SEM (cell line): ENCODE measurements around the genes CEMIP and STARD5.

- PRO-cap = no peak
These were observed 15.2 kb downstream of the IREB2 start for GRCh38 chr15:78453174-78453716.

DNA sequence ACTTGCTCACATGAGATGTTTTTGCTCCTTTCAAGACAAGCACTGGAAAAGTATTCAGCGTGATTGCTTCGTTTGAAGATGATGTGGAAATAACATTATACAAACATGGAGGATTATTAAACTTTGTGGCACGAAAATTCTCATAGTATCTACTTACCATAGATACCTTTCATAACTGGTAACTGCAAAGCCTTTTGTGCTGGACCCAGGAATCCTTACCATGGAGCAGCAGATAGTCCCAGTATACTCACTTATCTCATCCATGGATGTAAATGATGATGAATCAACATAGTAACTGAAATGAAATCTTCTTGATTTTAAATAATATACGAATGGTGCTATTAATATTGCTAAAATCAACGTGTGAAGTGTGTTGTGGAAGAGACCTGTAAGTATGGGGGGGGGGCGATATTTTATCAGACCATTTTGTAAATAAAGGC, 9.4 kb upstream of the HYKK start:
- PRO-cap = no peak

DNA sequence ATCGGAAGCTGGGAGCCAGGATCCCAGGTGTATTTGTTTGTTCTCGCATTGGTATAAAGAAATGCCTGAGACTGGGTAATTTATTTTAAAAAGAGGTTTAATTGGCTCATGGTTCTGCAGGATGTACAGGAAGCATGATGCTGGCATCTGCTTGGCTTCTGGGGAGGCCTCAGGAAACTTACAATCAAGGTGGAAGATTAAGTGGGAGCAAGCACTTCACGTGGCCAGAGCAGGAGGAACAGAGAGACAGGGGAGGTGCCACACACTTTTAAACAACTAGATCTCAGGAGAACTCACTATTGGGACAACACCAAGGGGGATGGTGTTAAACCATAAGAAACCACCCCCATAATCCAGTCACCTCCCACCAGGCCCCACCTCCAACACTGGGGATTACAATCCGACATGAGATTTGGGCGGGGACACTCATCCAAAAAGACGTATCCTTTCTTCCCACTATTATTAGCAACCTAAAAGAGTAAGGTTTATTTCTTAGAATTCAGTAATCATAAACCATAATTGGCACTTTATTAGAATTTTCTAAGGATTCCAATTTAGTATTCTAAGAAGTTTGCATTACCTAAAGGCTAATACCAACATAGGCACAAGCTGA, 5.4 kb upstream of the HYKK start:
- PRO-cap = no peak

- PRO-cap = no peak
These were observed 1.3 kb downstream of the PSMA4 start for GRCh38 chr15:78541480-78541986.

GRCh38 chr15:78720100-78720619, 79.2 kb upstream of the CHRNB4 start:
- PRO-cap = no peak

DNA sequence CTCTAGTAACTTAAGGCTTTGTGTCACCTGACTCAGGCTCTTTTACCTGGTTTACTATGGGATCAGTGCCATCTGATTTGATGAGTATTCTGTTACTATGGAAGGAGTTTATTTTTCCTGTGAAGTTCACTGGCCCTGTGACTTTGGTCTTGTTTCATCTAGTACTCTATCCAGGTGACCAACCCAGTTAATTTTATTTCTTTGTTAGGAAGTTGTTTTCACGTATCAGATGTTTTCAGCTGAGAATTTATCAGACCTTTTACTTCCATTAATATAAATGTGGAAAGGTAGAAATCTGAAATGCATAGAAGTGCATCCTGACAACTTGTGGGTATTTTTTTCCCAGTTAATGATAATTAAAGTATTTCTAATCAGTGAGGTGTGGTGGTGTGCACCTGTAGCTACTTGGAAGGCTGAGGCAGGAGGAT, 9.1 kb downstream of the MORF4L1 start:
- PRO-cap = no peak

GRCh38 chr15:78922702-78923390, 22.0 kb downstream of the CTSH start:
- PRO-cap = no peak

DNA sequence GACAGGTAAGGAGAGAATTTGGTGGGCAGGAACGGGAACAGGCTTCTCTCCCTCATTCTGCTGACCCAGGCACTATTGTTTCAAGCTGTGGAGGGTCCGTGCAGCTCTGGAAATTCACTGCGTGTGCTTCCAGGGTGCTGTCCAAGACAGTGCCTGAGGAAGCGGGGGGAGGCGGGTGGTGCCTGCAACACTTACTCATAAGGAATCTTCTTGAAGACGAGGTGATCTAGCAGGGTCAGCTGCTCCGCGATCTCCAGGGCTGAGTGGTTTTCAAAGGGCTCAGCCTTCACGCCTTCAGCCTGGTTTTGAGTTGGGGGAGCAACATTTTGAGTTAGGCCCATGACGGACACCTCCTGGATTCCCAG, 46.6 kb upstream of the CTSH start:
- PRO-cap = no peak

DNA sequence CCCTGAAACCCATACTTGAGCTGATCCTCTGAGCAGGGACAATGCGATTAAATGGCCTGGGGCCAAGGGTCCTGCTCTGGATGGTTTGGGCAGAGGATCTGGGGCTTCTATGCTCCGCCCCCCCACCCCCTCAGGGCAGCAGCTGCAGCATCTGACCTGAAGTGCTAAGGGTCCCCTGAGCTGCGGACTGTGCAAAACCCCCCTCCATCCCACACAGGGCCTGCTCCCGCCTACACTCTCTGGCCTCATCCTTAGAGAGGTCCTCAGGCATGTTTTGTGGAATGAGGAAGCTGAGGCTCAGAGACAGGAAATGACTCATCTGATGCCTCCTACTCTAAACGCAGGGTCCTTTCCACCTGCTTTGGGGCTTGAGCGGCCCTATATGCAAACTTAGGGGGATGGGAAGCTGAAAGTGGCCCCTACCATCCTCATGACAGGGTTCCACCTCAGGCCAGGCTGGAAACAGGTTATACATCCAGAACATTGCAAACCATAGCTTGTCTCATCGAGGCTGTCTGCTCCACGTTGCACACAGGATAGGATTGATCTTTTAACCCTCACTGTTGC, 59.5 kb upstream of the CTSH start:
- PRO-cap = no peak

GRCh38 chr15:80111227-80111536, 41.6 kb upstream of the FAH start:
- PRO-cap = no peak

DNA sequence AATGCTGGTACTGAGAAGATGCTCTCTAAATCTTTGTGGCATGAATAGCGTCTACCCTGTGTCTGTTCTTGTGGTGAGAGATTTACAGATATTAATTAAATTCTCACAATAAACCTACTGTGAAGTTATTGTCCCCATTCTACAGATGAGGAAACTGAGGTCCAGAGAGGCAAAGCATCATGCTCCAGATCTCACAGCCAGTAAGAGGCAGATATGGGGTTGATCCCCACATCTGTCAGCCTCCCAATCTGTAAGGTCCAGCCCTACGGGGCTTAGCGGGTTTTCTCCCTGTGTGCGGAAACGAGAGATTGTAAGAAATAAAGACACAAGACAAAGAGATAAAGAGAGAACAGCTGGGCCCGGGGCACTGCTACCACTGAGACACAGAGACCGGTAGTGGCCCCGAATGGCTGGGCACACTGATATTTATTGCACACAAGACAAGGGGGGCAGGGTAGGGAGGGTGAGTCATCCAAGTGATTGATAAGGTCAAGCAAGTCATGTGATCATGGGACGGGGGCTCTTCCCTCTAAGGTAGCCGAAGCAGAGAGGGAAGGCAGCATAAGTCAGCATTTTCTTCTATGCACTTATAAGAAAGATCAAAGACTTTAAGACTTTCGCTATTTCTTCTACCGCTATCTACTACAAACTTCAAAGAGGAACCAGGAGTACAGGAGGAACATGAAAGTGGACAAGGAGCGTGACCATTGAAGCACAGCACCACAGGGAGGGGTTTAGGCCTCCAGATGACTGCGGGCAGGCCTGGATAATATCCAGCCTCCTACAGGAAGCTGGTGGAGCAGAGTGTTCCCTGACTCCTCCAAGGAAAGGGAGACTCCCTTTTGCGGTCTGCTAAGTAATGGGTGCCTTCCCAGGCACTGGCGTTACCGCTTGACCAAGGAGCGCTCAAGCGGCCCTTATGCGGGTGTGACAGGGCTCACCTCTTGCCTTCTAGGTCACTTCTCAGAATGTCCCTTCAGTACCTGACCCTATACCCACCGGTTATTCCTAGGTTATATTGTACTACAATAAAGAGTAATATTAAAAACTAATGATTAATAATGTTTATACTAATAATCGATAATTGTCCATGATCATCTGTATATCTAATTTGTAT, 2.8 kb downstream of the FAH start:
- PRO-cap = no peak

GRCh38 chr15:80466946-80467663, 62.9 kb downstream of the ARNT2 start:
- PRO-cap = no peak

GRCh38 chr15:80679790-80680404, 15.2 kb upstream of the ABHD17C start:
- PRO-cap = no peak

DNA sequence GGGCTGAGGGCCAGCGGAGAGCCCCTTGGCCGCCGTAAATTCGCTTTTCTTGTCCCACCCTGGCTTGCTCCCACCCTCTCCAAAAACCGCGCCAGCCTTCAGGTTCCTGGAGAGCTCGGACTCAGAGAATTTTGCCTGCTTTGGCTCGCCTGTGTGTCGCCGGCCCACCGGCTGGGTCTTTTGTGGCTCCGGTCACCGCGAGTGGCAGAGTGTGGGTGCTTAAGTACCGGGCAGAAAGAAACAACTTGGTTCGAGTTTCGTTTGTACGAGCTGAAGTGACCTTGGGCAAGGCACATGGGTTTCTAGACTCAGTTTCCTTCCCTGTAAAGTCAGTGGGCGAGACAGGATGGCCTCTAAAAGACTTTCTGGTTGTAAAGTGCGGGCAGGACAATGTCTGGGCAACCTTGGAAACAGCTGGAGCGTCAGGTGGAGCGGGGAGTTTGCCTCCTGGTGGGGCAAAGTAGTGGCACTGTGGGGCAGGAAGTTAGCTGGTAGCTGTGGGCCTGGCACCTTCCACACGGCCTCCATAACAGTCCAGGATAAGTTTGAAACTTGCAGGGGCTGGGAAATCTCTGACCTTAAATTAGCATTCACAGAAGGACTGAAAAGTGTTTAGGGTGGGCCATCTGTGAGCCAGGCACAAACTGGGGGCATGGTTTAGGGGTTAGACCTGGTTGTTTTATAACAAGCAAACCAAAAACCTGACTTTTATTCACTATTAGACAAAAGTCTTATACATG, 1.2 kb downstream of the ABHD17C start:
- PRO-cap = unidirectional peak, minus-strand start at position 433 of the sequence

GRCh38 chr15:80697329-80698032, 2.4 kb downstream of the ABHD17C start:
- PRO-cap = no peak

DNA sequence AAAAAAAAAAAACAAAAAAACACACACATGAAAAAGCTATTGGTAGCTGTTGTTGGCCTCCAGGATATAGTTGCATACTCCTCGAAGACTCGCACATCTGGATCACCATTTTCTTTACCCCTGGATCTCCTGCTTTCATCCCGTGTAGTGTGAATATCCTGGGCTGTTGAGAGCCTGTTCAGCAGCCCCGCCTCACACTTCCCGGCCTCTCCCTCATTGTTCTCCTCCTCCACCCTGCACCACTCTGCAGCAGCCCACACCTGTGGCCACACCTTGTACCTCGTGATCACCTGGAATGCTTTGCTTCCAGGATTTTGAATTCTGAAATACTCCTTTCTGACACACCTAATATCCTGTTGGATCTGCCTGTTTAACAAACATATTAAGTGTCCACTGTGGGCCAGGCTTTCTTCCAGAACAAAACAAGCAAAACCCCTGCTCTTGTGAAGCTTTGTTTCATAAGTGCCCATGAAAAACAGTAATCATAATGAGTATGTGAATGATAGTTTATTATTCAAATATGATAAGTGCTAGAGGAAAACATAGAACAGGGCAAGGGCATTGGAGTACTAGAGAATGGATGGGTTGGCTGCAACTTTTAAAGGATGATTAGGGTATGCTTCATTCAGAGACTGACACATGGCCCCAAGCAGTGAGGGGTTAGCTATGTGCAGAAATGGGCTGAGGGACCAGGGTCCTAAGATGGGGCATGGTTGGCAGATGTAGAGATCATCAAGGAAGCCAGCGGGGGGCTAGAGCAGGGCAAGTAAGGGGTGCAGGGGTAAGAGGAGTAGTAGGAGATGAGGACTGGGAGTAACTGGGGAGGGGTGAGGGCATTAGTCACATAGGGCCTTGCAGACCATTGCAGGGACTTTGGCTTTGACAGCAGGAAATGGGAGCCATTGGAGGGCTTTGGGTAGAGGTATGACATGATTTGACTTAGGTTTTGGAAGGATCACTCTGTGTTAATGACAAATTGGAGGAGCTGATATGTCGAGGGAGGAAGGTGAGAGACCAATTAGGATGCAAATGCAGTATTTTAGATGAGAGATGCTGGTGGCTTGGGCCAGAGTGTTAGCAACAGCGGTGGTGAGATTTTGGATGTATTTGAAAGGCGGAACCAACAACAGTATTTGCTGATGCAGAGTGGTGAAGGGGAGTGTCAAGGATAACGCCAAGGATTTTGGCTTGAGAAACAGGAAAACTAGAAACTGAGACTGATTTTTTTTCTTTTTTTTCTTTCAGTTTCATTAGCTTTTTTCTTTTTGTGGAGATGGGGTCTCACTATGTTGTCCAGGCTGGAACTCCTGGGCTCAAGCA, 14.8 kb downstream of the ABHD17C start:
- PRO-cap = no peak

DNA sequence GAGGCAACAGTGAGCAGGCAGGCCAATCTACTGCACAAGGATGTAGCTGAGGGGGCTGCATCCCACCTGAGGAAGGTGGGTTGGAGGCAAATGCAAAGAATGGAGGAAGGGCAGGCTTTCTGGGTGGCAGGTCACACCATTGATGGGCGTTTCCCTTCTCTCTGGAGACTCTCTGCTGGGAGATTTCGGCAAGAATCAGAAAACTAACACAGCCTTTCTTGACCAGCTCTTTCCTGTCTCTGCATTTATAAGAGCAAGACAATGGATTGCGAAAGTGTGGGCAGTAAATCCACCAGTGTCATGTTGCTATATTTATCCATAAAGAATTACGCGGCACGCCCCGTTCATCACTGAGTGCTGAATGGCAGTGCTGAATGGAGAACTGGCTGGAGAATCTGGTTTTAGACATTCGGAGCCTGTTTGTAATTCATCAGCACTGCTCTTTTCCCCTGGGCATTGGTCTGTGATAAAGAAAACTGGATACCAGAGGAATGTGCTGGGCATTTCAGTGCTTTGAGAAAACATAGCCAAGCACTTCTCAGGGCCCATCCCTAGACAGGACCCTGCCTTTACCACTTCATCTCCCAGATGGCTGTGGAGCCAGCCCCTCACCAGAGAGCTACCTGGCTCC, 2.0 kb upstream of the CEMIP start:
- PRO-cap = no peak

DNA sequence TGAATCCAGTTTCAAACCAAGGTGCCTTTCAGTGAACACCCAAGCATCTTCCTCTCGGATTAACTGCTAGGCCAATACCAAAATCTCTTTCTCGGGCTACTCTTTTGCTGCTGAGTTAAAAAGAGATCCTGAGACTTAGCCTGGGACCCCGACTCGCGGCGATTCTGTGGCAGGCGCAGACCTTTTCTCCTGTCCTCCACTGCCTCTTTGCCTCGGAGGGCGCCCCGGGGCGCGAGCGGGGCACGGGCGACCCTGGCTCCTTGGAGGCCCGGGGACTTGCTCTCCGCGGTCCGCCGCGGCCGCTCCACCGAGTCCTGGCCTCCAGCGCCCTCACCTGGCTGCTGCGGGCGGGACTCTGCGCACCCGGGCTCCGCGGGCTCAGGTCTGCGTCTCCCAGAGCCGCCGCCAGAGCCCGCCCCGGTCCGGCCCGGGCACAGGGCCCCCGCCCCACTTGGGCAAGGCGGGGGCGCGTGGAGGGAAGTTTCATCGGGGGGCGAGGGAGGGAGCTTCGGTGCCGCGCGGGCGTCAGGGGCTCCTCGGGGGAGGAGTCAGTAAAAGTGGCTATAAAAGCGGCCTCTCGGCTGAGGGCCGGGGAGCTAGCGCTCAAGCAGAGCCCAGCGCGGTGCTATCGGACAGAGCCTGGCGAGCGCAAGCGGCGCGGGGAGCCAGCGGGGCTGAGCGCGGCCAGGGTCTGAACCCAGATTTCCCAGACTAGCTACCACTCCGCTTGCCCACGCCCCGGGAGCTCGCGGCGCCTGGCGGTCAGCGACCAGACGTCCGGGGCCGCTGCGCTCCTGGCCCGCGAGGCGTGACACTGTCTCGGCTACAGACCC, at the start of gene CEMIP:
Gene CEMIP (plus strand): TSS at position 593 of the 833 bp plus-strand sequence.
- PRO-cap = no peak

DNA sequence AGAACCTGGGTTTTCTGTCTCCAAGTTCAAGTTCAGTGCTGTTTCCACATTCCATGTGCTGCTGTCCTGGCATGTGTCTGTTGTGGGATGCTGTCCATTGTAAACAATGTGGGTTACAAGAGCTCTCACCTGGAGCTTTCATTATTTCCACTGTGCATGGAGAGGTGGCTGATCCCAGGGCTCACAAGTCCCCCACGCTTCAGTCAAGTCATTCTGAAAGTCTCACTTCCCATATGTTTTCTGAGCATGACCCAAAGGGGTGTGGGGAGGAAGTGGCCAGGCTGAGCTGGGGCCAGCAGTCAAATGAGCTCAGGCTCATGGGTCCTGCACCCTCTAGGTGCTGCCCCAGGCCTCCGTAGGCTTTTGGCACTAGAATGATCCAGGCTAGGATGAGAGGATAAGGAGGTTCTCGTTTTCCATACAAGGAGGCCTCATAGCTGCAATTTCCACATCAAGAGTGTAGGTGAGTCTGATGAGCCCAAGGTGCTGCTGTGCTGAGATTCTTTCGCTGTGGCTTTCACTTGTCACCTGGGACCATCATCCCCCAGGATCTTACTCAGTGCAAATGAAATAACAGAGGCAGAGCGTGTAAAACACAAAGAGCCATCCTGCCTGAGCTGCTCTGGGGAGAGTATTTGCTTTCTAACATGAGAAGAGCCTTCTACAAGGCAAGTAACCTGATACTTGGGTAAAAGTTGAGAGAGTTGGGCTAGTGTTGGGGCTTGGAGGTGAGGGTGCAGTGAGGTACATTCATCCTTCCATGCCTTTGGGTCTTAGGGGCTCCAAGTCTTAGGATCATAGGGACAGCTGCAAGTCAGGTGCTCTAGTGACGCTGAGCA, 21.9 kb downstream of the STARD5 start:
- PRO-cap = no peak

DNA sequence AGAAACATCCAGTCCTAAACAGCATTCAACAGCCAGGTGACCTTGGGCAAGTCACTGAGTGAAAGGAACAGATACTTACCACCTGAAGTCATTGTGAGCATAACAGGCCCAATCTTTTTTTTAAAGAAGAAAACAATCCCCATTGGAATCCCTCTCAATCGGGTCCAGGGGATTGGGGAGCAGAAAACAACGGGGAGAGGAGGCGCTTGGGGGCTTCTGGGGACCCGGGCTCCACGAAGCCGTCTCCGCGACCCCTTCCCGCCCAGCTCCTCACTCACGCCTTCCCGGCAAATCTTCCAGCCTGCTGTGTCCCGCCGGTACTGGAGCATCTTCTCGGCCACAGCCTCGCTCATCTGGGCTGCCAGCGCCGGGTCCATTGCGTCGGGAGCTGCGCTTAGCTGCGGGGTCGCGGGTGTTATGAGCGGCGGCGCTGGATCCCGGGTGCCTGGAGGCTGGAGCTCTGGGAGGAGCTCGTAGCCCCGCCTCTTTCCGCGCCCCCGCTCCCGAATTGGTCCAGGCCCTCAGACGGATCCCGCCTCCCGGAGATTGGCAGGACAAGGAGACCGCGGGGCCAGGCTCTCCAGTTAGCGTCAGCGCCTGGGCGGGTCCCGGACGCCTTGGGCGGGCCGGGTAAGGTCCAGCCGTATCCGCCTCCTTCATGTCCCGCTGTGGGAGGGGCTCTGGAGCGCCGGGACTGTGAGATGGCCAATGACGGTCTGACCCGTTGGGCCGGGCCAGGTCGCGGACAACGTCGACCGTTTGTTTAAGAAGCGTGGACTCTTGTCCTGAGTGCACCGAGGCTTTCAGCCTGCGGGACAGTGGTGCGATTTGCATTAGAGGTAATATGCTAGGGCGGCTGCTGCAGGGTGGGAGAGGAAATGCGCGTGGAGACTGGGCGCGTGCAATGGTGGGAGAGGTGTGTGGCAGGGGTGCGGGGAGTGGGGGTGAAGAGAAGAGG, at the start of gene STARD5:
Gene STARD5 (minus strand): TSS at position 419 of the 958 bp plus-strand sequence.
- PRO-cap = bidirectional peak, plus-strand start at position 659 of the sequence, minus-strand start at position 419 of the sequence